Mesangial cell (primary cell): ENCODE results near the gene FOXO3.

GRCh38 chr6:108560477-108561353 is at the start of gene FOXO3:
TSS of gene FOXO3 (plus strand) at chr6:108560917.
- RAMPAGE, long total RNA: no peak

- RAMPAGE, long total RNA: no peak
Measured at GRCh38 chr6:108581053-108582096, 20.7 kb downstream of the FOXO3 start.

- RAMPAGE, long total RNA: no peak
Measured at GRCh38 chr6:108584272-108584765, 23.6 kb downstream of the FOXO3 start.

- RAMPAGE, long total RNA: no peak
Measured at GRCh38 chr6:108585912-108586292, 25.2 kb downstream of the FOXO3 start.

GRCh38 chr6:108592448-108593482 is 32.0 kb downstream of the FOXO3 start:
- RAMPAGE, long total RNA: no peak

DNA sequence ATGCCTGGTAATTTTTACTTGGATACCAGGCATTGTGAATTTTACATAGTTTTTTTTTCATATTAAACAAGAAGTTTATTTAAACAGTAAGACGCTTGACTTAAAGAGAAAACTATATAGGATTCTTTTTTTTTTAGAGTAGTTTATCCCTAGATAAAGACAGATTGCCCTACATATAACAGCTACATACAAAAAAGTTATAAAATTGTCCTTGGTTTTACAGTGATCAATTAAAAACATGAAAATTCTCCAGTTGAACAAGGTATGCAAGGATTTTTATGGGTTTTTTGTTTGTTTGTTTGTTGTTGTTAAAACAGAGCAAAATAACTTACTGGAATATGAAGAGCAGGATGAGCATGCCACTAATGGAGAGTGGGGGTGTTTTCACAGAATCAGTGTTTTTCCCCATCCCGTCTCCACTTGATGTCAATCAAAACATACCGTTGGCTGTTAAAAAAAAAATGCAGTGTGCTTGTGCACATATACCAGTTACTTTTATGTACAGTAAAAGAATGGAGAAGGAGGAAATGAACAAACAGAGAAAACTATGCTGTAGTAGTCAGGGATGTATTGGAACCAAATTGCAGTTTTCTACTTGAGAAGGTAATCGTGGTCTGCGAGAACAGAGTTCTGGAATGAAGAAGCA is 56.8 kb downstream of the FOXO3 start:
- RAMPAGE, long total RNA: no peak

DNA sequence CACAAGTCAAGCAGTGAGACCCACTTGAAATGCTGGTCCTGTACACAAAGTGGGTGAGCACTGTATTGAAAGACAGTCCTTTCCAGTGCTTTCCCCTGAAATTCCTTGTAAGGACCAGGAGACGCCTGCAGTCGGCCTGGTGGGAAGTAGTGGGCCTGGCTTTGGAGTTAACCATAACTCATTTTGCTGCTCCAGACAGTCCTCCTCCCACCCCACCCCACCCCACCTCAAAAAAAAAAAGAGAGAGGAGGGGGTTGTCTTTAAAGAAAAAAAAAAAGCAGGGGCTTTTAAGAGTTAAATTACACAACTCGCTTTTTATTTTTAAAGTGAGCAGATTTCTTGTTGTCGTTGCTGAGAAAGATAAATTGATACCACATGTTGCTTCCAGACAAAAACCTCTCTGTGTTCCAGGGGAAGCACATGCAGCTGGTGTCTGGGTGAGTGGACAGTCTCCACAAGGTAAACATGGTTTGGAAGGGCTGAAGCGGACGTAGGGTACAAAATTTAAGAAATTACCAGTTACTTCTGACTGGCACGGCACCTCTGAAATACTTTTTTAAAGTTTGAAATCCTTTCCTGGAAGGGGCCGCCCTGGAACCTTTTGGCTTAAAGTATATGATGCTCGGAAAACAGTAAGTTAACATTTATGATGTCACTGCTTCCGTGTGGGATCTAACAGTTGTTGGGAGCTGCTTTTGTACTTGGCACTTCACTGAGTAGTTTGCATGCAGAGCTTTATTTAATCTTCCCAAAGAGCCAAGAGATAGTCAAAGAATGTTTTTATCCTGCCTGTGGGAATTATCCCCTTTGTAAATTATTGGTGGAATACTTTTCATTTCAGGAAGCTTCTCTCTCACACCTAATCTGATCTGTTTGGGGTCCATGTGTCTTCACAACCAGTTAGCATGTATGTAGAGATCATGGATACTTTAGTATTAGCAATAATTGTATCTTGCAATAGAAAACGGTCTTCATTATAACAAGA is 95.5 kb downstream of the FOXO3 start:
- RAMPAGE, long total RNA: no peak

DNA sequence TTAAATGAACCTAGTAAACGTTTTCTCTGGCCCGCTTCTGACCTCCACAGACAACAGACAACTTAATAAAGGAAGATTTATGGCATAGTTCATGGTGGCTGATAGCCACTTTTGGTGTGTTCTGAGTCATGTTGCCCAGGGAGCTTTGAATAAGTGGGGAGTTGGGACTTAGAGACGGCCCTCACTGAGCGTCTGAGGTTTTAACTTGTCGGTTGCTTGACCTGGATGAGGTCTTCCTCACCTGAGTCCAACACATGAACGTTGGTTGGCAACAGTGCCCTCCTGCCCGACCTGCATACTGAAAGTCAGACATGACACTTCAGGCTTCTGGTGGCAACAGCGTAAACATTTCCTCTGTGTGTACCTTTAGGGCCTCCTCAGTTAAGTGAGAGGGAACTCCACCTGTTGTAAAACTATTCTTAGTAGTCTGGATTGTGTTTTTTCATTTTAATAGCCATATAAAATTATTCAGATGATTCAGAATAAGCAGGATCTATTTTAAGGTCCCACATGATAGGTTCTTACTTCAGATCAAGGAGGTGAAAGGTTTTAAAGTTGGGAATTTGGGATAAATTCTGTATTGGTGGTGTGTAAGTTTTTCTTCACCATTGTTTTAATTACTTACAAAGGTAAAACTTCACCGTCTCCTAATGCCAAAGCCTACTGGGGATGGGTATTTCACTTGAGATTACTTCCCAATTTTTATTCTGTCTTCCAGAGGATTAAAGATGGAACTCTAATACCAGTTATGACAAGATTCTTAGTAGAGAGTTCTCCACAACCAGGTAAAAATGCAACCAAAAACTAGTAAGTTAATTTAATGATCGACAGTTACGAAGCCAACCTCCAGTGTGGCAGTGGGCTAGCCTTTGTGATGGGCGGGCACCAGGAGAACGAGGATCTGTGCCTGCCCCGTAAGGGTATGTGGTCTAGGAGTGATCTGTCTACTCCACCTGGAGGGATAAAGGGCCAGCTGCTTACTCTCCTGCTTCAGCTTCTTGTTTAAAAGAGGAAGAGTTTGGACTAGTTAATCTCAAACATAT is 124.5 kb downstream of the FOXO3 start:
- RAMPAGE, long total RNA: no peak

DNA sequence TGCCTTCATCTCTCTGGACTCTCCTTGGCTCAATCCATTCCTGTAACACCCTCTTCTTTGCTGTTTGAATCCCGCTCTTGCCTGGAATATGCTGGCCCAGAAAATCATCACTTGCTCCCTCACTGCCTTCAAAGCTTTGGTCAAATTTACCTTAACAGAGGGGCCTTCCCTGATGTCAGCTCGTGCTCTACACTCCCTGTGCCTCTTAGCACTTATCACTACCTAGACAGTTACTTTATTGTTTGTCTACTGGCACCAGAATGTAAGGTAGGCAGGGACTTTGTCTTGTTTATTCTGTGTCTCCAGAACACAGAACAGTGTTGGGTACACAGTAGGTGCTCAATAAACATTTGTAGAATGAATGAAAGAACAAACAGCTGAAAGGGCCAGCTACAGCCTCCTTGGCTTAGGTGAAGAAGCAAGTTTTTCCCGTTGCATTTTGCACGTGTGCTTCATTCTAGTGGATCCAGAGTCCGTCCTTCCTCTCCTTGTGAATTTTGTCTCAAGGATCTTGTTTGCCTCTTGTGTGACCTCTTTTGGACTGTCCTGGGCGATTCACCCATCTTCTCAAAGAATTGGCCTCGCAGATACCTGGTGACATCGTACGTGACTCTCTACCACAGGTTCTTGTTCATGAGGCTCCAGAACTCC is 84.3 kb upstream of the ARMC2 start:
- RAMPAGE, long total RNA: no peak

DNA sequence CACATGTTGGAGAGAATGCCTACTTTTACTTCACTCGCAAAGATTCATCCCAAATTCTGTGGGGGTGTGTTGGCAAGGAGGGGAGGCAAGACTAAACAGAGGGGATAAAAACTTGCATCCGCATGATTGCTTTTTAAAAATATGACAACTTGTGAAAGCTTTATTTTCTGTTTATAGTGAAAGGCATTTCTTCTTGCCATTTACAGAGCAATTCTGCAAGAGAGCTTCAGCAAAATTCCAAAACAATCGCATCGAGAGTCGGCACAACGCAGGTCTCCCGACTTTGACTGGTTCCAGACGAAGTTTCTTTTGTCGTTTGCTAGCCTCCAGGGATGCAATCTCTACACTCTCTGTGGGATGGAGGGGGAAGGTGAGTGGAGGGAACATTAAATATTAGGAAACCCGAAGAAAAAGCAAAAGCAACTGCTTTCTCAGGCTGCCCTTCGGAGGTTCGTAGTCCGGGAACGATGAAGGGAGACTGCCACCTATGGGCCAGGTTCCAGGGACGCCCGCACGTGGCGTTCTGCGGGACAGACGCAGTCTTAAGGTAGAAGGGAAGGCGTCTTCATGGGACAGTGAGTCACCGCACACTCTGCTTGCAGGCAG is 66.1 kb upstream of the ARMC2 start:
- RAMPAGE, long total RNA: no peak

DNA sequence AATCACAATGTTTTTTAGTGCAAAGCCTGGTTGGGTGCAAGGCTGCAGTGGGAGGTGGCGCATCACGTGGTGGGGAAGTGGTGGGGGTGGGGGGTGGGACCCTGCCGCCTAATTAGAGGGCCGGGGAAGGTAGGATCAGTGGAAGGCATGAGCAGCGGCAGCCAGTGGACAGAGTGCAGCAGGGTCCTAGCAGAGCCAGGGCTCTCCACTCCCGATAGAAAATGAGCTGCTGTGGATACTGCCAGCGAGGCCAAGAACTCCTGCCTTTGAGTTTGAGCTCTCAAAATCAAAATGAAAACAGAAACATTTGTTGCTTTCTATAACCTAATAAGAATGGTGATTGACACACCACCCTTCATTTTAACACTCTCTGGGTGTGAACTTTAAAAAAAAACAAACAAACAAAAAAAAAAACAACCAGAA is 8.9 kb upstream of the ARMC2 start:
- RAMPAGE, long total RNA: no peak

DNA sequence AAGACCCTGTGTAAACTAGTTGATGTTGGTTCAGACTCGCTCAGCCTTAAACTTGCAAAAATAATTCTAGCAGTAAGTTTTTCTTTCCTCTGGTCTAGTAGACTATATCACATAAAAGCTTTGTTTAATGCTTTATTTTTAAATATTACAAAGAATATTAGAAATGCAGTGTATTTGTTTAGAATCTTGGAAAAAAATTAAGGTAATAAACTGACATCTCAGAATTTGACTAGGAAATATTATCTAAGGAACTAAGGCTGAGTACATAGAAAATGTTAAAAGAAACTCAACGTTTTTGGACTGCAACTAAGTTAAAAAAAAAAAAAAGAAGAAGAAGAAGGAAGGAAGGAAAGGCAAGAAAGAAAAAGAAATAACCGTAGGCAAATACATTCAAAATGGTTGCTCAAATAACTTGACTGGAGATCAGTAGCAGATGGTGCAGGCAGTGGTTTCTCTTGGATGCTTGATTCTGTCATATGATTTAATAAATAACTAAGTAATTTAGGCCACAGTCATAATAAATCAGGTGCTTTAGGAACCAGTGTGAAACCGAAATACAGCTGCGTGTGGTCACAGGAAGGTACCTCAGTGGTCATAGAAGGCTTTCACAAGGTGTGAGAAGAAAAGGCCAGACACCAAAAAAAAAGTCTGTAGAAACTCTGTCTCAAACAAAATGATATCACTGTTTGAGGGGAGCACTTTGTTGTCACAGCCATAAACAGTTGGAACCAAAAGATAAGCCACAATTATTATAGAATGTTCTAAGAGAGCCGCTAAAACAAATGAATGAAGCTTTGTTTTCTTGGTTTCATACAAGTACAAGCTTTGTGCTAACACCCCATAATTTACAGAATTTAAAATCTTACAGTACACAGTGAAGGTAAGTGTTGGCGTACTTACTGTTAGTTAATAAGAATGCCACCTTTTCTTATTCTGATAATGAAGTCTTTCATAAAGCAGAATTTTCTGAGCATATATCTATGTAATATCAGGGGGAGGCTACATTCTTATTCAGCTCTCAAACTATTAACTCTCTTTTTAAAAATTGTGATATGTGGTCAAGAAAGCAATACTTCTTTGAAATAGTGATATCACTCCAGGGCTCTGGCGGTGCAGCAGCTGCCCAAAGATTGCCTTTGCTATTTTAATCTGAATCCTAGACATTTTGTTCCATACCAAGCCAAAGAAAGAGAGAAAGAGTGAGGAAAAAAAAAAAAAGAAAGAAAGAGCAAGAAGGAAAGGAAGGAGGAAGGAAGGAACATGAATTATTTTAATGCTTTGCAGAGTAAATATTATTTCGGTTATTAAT is 56.6 kb downstream of the ARMC2 start:
- RAMPAGE, long total RNA: no peak

GRCh38 chr6:108947390-108948081 is 99.3 kb downstream of the ARMC2 start:
- RAMPAGE, long total RNA: no peak

GRCh38 chr6:108966717-108967582 is 118.7 kb downstream of the ARMC2 start:
- RAMPAGE, long total RNA: no peak

DNA sequence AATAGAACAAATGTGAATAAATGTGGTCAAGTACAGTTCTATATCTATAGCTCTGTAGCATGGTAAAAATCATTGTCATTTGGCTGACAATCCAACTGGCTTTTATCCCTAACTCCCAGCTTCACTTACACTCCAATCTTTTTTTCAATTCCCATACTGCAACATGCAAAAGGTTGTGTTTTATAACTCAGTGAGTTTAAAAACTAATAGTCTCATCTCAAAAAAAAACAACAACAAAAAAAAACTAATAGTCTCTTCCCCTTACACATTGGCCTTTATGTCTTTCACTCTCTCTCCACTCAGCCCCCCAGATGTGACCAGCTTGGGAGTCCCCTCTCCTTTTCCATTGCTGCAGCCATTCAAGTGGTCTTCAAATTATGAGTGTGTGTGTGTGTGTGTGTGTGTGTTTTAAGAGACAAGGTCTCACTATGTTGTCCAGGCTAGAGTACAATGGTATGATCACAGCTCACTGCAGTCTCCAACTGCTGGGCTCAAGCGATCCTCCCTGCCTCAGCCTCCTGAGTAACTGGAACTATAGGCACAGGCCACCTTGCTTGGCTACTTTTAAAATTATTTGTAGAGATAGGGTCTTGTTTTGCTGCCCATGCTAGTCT is 103.7 kb downstream of the SESN1 start:
- RAMPAGE, long total RNA: no peak

GRCh38 chr6:109059532-109060350 is 34.9 kb downstream of the SESN1 start:
- RAMPAGE, long total RNA: no peak

DNA sequence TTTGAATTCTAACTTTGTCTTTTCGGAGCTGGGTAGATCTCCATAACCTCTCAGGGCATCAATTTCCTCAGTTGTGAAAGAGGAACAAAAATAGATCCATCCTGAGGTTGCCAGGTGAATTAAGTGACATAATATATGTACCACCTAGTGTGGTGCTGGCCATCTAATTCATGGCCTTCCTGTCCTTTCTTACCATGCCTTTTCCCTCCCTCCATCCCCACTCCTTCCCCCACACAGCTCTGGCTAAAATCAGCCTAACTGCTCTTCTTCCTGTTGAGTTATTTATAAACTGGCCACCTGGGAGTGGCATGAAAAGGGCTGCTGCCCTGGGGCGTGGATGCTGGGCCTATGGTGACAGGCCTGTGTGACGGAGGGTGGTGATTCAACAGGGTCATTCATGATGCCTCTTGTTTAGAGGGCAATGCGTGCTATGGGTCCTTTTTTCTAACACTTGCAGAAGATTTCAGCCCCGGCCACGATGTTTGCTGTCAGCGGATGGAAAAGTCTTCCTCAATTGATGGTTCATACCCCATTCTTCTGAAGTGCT is 88.3 kb downstream of the CD164 start:
- RAMPAGE, long total RNA: no peak

- RAMPAGE, long total RNA: no peak
Measured at GRCh38 chr6:109307979-109308927, 74.0 kb downstream of the CD164 start.

- RAMPAGE, long total RNA: no peak
Measured at GRCh38 chr6:109347756-109348721, 34.2 kb downstream of the CD164 start.

DNA sequence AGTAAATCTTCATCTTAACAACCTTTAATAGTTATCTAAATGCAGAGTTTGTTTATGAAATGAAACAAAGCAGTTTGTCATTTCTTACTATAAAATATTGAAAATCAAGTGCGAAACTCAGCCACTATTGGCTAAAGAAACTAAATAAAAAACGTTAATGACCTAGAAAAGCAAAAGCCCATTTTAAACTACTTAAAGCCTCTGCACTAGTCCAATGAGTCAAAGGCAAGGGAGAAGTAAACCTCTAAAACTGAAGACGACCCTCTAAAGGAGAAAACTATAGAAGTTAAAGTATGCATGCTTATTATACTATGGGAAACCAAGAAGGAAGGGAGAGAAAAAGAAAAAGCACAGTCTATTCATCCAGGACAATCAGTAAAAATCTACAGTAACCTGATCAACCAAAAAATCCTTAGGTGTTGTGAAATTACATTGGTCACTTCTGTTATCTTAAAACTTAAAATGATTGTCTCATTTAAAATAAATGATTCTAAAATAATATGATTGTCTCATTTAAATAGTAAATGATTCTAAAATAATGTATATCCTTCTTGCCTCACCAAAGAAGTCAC is 14.9 kb downstream of the CD164 start:
- RAMPAGE, long total RNA: no peak